H9 (cell line): ENCODE results near the gene MED7.

DNA sequence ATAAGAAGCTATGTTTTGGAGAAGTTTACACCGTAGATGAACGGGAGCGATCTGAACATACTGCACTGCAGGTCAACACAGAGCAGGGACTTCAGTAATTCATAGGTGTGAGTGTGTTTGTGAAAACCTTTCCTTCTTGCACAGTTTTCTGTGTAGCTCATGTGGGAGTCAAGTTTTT, 1.2 kb downstream of the CNOT8 start:
- PRO-cap, result no peak

- PRO-cap, result no peak
Measured at GRCh38 chr5:157108369-157108859, 430 bp downstream of the HAVCR2 start.

GRCh38 chr5:157142135-157143177, at the start of gene MED7:
MED7 (minus strand) TSS chr5:157142865.
- PRO-cap, result bidirectional peak, plus-strand start at chr5:157142508, minus-strand start at chr5:157142418; bidirectional peak, plus-strand start at chr5:157143016, minus-strand start at chr5:157142839

- PRO-cap, result no peak
Measured at GRCh38 chr5:157252655-157253120, 13.2 kb upstream of the CYFIP2 start.

- PRO-cap, result no peak
Measured at GRCh38 chr5:157284469-157284893, 18.6 kb downstream of the CYFIP2 start.

DNA sequence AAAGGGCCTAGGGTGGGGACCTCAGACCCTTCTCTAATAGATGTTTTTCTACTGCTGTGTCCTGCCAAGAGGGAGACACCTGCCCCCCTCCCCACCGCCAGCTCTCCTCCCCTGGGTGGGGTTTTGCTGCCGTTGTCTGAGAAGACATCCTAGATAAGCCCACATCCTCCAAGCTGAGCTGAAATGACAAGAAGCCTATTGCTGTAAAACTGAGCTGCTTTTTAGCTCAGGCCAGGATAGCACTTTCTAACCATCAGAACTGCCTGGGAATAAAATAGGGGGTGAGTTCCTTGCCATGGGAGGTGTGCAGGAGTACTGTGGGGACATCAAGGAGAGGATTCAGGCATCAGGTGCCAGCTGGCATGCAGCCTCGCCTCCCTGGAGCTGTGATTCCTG, 37.8 kb downstream of the CYFIP2 start:
- PRO-cap, result no peak

DNA sequence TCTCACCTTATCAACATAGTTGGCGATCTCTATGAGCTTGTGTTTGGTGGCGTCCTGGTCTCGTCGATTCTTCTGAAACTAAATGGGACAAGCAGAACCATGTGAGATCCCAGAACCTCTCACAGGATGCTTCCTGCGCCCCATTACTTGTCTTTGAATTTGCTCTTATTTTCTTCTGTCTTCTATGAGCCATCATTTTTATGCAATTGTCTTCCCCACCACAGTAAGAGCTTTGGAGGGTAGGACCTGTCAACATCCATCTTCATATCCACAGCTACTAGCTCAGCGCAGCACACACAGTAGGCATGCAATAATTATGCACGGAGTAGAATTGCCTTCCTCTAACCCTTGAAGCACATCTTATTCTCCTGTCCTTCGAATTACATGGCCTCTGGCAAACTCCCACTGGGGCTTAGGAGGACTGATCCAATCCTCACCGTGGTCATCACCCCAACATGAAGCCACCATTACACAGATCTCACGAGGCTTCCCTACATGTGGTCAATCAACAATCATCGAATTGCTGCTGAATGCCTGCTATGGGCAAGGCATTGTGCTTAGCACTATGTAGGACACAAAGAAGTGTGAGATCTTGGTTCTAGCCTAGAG, 53.5 kb downstream of the NIPAL4 start:
- PRO-cap, result no peak

GRCh38 chr5:157521209-157521862, 54.2 kb downstream of the ADAM19 start:
- PRO-cap, result no peak

DNA sequence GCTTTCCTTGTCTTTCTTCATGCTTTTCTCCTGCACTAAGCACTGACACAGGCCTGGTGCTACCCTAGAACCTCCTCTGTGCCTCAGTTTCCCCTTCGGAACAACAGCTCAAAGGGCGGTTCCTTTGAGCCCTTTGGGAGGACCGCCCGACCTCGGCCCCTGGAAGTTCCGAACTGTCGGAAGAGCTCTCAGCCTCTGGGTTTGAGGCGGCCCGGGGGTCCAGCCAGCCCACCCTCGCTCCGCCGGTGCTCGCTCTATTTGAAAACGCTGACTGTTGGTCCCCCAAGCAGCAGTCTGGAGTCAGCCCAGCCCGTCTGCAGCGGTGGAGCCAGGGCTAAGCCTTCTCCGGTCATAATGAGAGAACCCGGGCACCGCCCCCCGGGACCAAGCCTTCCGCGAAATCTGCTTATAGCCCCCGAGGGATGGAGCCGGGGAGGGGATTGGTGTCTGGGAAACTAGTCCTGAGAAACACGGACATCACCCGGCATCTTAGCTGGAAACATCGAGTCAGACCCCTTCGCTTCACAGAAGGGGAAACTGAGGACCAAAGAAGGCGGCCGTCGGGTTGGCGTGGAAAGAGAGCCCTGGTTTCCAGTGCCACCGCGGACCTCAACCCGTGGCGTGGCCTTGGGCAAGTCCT, 1.1 kb downstream of the ADAM19 start:
- PRO-cap, result no peak

DNA sequence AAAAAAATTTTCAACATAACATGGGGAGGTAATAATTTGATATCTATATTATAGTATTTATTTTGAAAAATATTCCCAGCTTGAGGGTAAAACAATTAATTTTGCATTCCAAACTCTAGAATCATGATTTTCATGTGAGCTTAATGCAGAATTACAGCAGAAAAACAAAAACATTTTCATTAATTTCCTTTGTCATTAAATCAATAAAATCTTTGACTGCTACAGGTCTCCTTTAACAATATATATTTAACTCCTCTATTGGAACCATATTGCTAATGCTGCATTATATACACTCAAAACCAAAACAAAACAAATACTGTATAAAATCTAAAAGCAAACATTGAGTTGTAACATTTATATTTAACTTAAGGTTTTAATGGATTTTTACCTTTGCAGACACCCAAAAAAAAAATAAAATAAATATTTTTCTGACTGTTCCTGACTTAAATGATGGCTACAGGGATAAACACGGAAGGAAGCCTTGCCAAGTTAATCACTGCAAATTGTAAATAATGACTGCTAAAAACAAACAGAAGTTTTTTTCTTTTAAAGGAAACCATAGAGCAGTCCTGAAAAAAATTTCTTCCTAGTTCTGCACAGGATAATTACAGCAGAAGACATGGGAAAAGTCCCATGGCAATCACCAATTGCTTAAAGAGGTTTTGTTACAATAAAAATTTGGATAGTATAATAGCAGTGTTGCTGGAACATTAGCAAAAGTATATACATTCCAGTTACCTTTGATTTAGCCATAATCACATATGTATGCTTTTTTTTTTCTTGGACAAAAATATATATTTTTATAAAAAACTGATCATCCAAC, 43.1 kb downstream of the LSM11 start:
- PRO-cap, result no peak

DNA sequence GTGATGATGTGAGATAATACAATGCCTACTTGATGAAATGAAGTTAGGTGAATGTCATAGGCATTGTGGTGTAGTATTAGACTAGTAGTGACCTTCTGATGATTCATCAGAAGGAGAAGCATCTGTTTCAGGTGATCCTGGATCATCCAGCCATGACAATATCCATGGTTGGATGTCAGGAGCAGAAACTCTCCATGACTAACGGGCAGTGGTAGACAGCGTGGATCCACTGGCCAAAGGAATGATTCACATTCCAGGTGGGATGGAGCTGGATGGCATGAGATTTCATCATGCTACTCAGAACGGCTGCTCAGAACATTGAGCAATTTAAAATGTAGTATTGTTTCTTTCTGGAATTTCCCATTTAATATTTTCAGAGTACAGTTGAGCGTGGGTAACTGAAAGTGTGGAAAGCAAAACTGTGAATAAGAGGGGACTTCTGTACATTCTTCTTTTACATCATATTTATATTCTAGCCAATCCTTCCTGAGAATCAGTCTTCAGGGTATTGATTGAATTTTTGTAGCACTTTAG, 11.9 kb upstream of the CLINT1 start:
- PRO-cap, result no peak

DNA sequence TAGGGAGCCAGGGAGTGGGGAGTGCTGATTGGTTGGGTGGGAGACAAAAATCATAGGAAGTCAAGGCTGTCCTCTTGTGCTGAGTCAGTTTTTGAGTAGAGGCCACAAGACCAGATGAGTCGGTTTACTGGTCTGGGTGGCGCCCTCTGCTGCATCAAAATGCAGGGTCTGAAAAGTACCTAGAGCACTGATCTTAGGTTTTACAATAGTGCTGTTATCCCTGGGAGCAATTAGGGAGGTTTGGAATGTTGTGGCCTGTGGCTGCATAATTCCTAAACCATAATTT, 59.0 kb upstream of the CLINT1 start:
- PRO-cap, result no peak

- PRO-cap, result no peak
Measured at GRCh38 chr5:158802846-158803071, 297.0 kb downstream of the EBF1 start.

DNA sequence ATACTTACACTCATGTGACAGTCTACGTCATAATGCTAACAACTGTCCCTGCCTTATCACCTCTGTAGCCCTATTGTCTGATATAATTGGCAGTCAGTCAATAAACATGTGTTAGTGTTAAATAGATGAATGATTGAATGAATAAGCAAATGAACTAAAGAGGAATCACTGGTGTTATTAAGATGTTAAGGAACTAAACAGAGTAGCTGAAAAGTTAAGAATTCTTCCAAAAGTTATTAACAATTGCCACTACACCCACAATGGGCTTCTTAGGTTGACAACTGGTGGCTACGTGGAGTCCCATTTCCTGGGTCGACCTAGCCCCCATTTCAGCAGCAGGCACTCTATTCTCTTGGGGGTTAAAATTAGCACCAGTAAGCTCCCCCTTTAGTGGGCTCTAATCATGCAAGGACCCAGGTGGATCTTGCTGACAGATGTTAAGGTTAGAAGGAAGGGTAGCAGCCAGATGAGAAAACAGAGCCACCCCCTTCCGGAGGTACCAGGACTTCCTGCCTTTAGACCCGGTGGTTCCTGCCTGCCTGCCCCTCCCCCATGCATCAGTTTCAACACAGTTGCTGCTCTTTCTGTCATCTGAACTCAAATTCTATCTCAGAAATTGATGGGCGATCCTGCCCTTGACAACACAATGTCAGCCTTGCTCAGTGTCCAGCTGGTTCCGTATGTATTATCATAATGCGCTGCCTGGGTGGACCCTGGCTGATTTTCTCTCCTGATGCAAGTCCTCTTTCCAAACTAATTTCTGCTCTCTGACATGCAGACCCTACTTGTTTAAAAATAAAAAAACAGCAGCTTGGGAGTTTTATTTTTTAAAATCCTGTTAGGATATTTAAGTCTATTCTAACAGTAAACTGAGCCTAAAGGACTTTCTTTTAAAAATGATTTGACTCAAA, 287.4 kb downstream of the EBF1 start:
- PRO-cap, result no peak

GRCh38 chr5:159043627-159043896, 56.2 kb downstream of the EBF1 start:
- PRO-cap, result no peak

DNA sequence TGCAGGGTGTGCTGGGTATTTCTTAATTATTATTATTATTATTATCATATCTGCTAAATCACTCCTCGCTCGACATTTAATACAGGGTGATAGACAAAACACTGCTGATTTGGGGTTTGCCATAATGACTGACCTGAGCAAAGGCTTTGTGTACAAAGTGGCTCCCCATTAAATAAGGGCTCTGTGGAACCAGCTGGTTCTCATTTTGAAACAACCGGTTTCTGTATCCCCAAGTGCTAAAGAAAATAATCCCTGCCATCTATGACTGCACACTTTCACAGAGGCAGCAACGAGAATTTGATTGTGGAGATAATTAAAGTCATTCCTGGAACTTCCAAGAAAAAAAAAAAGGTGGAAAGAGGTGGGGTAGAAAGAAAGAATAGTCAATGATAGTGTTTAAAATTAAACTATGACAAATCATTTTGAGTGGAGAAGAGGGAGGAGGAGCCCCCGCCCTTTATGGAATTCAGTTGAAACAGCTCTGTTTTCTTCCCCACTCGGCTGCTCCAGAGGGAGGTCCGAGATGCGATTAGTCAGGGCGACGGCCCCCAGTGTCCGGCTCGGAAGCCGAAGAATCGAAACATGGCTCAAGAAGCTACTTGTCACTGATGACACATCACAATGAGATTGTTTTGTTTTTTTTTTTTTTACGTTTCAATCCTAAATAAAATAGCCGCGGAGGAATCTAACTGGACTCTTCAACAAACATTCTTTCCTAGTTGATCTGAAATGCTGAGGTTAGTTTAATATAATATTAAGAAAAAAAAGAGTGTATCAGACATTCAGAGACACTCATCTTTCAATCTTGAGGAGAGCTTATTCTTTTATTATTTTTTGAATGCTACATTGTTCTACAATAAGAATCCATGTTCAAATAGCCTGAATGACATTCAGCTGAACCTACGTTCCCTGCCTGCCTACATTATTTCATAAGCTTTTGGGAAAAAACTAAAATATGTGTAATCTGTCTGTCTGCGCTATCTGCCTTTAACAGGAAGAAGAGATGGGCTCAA, 38.3 kb downstream of the EBF1 start:
- PRO-cap, result no peak

- PRO-cap, result no peak
Measured at GRCh38 chr5:159097333-159098253, 2.1 kb downstream of the EBF1 start.

- PRO-cap, result no peak
Measured at GRCh38 chr5:159100923-159101490, 1.3 kb upstream of the EBF1 start.

GRCh38 chr5:159157827-159158217, 51.5 kb downstream of the RNF145 start:
- PRO-cap, result no peak

GRCh38 chr5:159459834-159460762, 129.8 kb upstream of the IL12B start:
- PRO-cap, result no peak